ENCODE measurements around a stretch of chr20.

- PRO-cap: no peak
Measured at GRCh38 chr20:25037596-25038180, 20.3 kb downstream of the ACSS1 start.

- PRO-cap: no peak
Measured at GRCh38 chr20:25178680-25179200, 16.8 kb upstream of the ENTPD6 start.

DNA sequence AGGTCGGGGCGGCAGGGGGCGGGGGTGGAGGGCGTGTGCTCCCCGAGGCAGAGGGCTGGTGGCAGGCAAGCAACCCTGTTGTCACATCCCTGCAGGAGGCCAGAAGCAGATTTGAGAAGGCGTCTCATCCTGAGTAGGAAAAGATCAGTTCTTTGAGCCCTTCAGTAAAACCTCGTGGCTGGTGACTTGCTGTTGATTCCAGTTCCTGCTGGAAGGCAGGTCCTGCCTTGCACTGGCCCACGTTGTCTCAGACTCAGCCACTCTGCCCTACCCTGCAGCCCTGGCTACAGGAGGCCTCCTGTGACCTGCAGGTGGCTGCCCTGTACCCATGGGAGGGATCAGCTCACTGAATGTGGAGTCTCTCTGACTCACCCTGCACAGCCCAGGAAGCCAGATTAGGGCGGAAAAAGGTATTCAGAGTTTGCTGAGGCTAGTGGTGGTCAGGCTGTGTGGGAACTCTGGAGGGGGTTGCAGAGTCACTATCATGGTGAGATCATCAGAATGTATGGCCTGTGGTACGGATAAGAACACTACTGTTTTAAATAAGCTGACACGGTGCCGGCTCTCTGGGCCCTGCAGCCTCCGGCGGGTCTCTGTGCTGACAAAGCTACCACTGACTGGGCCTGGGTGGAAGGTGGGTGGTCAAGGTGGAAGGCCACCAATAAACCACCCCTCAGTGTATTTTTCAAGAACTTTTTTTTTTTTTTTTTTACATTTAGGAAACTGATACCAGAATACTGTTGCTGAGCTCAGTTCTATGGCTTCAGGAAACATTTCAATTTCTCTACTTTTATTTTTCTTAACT lies 24.7 kb upstream of the PYGB start:
- PRO-cap: no peak

DNA sequence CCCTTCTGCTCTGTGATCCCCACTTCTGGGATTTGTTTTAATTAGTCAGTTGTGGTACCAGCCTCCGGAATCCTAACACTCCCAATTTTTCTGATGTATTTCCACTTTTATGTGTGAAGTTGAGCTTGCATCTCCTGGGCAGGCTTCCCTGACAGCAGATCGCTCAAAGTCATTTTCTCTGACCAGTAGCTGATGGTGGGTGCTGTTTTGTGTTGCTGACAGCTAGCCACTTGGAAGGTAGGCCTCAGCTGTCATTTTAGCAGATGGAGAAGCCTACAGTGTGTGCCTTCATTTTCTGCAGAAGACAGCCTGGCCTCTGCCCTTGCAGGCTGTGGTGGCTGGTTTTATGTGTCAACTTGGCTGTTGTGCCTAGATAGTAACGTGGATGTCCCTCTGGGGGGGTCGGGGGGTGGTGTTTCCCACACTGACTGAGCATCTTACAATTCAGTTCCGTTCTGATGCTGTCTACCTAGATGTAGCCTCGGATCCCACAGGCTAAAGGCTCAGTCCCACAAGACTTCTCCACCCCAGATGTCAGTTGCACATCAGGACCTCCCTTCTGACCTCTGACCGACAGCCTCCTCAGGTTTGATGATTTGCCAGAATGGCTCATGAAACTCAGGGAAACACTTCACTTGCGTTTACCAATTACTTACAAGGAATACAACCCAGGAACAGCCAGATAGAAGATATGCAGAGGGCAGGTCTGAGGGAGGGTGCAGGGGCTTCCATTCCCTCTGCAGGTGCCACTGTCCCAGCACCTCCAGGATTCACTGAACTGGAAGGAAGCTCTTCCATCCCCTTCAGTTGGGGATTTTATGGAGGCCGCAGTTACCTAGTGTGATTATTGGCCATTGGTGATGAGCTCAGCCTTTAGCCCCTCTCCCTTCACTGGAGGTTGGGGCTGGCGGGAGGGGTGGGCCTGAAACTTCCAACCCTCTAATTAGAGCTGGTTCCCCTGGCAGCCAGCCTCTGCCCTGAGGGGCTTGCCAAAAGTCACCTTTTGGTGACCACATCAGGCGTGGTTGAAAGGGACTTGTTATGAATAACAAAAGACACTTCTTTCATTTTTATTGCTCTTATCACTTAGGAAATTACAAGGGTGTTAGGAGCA lies 4.4 kb downstream of the PYGB start:
- PRO-cap: no peak

GRCh38 chr20:25300345-25301387 lies 52.8 kb downstream of the PYGB start:
- PRO-cap: no peak

GRCh38 chr20:25360873-25361418 lies 29.7 kb downstream of the ABHD12 start:
- PRO-cap: no peak

- PRO-cap: no peak
Measured at GRCh38 chr20:25378609-25379547, 11.8 kb downstream of the ABHD12 start.

DNA sequence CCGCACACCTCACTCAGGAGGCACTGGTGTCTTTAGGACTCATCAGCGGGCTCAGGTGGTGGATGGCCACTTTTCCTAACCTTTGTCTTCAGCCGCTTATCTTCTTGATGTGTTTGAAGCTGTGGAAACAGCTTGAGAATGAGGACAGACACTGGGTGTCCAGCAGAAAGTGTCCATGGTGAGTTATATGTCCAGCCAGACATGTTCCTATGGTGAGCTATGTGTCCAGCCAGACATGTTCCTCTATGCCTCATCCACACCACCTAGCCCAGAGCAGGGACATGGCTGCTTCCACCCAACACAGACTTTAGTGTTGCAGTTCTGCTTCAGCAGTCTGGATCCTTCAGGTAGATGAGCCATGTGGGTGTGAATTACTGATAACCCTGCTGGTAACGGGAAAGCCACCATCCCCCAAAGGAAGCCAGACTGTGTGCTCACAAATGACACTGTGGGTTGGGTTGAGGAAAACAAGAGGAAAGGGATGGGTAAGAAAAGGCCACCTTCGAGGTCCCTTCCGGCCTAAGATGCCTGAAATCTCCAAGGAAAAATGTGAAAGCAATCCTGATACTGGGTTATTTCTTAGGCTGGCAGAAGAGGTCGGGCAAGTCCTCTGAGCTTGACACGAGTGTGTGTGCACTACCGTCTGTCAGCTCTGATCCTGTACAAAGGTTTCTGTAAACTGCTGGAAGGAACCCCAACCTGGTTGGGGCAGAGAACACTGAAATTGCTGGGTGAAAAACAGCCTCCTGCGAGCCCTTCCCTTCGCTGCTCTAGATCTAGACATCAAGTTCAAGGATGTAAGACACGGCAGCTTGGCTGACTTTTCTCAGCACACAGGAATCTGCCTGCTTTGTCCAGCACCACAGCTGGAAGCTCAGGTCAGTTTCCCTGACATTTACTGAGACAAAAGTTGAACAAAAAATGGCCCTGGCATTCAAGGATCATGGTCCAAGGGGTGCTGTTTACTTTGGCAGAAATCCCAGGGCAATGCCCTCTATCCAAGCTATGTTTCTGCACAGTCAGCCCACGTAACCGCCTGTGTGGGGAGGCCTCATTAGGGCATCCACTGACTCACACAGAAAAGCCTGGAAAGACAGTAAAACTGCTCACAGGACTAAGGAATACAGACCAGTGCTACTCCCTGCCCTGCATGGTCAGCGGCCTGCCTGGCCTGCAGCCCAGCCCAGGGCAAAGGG lies 77.7 kb downstream of the NINL start:
- PRO-cap: no peak

GRCh38 chr20:25695630-25696417 lies 829 bp downstream of the ZNF337 start:
- PRO-cap: no peak

- PRO-cap: no peak
Measured at GRCh38 chr20:25739467-25740004, 42.9 kb upstream of the ZNF337 start.

DNA sequence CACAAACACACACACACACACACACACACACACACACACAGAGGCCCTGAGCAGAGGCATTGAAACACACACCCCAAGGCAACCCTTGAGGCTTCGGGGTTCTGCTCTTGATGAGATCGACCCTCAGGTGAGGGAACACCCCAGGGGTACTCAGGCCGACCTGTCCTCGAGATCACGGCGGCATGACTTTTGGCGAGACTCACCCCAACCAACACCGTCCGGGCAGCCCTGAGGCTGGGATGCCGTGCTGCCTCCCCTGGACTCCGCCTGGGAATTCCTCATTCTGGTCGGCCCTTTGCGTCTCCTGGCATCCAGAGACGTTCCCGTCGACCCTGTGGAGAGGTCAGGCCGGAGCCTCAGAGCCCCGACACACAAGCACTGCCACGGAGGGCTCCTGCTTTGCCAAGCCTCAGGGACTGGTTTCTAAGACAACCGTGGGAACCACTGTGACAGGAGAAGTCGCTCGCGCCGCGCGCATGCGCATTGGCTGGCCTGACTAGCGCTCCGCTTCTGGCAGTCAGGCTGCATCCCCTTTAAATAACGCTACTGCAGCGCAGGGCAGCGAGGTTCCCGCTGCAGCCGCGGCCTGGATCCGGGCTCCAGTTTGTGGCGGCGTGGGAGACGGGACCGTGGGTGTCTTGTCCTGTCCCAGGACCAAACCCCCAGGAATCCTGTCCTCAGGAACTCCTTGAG lies 163.0 kb upstream of the ZNF337 start:
- PRO-cap: no peak

GRCh38 chr20:25867946-25868568 lies 171.4 kb upstream of the ZNF337 start:
- PRO-cap: no peak

- PRO-cap: no peak
Measured at GRCh38 chr20:26009980-26010927, 313.6 kb upstream of the ZNF337 start.

DNA sequence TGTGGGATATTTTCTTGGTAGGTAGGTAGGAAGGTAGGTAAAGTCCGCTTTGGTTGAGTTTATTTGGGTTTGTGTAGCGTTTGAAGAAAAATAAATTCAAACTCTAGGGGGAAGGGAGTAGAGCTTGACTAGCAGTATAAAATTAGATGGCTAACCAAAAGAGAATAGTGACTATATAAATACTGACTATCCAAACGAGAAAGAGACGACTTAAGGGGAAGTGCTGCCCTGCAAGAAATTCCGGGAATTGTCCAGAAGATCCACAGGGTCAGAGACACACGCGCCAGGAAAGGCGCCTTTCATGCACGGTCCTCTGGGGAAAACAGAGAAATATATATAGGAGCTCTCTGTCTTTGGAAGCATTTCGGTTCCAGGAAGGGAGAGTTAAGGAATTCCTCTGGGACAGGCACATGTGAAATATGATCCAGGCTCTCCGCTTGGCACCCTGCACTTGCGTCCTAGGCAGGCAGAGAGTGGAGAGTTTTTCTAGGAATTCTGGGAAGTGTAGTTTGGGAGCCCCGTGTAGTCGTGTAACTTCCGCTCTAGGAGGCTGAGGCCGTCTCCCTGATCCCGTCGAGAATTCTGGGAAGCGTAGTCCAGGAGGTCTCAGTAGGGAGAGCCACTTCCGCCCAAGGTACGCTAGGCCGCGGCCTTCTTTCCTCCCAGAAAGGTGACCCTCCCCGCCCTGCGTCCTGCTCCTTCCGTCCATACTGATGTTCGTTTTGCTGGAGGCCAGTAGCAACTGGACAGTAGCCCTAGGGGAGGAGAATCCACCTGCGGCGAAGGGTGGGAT lies 677.6 kb upstream of the DEFB115 start:
- PRO-cap: bidirectional peak, plus-strand start at position 622 of the sequence, minus-strand start at position 324 of the sequence

- PRO-cap: unidirectional peak, plus-strand start at chr20:31596352
Measured at GRCh38 chr20:31595624-31596617, 9.2 kb upstream of the ID1 start.

- PRO-cap: no peak
Measured at GRCh38 chr20:31612732-31613288, 7.7 kb downstream of the ID1 start.

GRCh38 chr20:31662214-31662738 lies 24.6 kb downstream of the COX4I2 start:
- PRO-cap: bidirectional peak, plus-strand start at chr20:31662363, minus-strand start at chr20:31662320

DNA sequence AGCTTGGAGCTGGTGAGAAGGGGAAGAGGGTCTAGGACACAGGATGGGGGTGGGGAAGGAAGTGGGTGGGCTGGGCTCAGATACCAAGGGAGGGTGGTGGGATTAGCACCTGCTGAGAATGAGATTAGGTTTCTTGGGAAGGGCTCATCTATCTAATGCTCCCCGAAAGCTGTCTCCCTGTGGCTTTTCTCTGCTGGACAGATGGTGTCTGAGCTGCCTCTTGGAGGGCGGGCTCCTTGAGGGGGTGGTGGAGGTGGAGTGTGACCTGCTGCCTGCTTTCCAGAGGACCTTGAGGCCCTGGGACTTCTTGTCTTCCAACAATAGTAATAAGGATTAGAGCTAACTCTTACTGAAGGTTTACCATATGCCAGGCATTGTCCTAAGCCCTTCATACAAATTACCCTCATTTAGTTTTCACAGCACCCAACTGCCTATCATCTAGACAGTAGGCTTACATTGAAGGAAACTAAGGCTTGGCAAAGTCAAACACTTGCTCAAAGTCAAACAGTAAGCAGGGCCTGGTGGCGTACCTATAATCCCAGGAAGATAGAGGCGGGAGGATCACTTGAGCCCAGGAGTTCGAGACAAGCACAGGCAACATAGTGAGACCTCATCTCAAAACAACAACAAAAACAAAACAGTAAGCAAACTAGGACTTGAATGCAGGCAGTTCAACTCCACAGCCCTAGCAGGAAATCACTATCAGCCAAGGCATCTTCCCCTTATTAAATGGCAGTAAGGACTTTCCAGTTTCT lies 28.2 kb downstream of the BCL2L1 start:
- PRO-cap: no peak

DNA sequence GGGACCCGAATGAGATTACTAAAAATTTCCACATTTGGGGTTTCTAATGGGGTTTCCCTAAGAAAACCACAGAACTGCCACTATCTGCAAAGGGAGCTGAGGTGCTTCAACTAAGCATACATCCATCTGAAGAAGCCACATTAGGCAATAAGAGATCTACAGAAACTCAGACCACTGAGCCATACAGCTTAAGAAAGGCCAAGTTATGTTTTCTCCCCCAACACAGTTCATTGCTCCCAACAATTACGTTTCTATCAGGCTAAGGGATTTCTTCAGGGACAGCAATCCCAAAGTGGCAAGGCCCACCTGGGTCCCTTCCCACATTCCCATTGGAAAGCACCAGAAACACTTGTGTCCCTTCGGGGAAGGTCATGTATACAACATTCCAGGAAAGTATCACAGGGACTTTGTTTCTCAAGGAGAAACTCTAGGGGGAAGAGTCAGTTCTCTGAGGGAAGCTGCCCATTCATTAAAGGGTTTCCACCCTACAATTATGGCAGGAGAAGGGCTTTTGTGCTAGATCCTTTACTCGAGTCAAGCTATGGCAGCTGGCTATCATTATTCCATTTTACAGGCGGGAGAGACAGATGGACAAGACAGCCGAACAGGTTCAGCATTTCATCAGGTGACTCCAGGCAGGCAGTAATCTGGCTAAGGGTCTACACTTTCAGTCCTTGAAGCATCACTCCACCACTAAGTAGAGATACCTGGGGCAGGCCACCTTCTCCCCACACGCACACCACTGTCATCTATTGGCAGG lies 4.9 kb downstream of the BCL2L1 start:
- PRO-cap: no peak

GRCh38 chr20:31724060-31724307 lies 1.3 kb upstream of the BCL2L1 start:
- PRO-cap: no peak

All from neuron (in vitro differentiated cells).